A172 (cell line): ENCODE data around the gene DENND5A.

- RAMPAGE, long total RNA: no peak
Observed at GRCh38 chr11:8716204-8716750, 33.7 kb downstream of the RPL27A start.

GRCh38 chr11:8720228-8720773 lies 37.7 kb downstream of the RPL27A start:
- RAMPAGE, long total RNA: no peak

GRCh38 chr11:8720910-8722334 lies 38.8 kb downstream of the RPL27A start:
- RAMPAGE, long total RNA: no peak

GRCh38 chr11:8732400-8732608 lies 49.7 kb downstream of the RPL27A start:
- RAMPAGE, long total RNA: no peak

DNA sequence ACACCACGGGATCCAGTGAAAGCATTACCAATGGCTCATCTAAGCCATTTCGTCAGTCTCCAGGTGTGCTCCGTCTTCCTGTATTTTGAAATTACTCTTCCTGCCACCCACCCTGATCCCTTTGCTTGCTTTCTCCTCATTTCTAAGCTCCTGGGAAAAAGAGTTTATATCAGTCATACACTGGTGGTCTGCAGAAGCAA lies 52.2 kb downstream of the DENND2B start:
- RAMPAGE, long total RNA: no peak

- RAMPAGE, long total RNA: no peak
Observed at GRCh38 chr11:8775132-8775693, 35.3 kb downstream of the DENND2B start.

GRCh38 chr11:8788350-8789182 lies 21.9 kb downstream of the DENND2B start:
- RAMPAGE, long total RNA: no peak

- RAMPAGE, long total RNA: no peak
Observed at GRCh38 chr11:9062341-9062591, 29.1 kb downstream of the SCUBE2 start.

GRCh38 chr11:9088871-9089528 lies 2.4 kb downstream of the SCUBE2 start:
- RAMPAGE, long total RNA: no peak

- RAMPAGE, long total RNA: no peak
Observed at GRCh38 chr11:9160649-9161077, 69.3 kb upstream of the SCUBE2 start.

GRCh38 chr11:9252666-9253711 lies 12.2 kb downstream of the DENND5A start:
- RAMPAGE, long total RNA: no peak

GRCh38 chr11:9265241-9265602 lies at the start of gene DENND5A:
Gene DENND5A, minus strand, starts transcription at chr11:9265350.
- RAMPAGE, long total RNA: no peak

DNA sequence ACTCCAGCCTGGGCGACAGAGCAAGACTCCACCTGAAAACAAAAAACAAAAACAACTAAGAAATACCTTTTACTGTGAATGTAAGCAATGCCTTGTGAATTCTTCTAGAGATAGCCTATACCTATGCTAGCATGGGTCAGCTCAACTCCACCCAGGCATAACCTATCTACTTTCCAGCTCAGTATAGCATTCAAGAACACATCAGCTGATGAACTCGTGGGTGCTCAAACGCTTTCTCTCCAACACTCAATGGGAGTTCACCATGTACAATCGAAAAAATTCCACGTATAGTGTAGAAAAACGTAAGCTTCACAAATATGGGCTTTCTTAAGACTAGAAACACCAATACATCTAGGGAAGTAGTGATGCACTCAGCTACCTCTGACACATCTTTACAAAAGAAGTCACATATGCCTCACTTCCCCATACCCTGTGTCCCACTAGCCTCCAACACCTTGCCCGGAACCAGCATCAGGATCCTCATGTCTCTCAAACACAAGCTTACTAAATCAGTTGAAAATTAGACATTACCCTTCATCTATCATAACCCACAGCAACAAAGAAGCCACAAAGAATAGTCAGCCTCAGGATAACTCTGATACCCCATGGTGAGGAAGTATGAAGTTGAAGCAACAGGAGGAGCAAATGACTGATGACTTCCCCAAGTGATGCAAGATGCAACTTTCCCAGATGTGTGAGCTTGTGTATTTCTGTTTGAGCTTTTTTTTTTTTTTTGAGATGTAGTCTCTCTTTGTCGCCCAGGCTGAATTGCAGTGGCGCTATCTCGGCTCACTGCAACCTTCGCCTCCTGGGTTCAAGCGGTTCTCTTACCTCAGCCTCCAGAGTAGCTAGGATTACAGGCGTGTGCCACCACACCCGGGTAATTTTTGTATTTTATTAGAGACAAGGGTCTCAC lies 8.3 kb upstream of the DENND5A start:
- RAMPAGE, long total RNA: no peak

DNA sequence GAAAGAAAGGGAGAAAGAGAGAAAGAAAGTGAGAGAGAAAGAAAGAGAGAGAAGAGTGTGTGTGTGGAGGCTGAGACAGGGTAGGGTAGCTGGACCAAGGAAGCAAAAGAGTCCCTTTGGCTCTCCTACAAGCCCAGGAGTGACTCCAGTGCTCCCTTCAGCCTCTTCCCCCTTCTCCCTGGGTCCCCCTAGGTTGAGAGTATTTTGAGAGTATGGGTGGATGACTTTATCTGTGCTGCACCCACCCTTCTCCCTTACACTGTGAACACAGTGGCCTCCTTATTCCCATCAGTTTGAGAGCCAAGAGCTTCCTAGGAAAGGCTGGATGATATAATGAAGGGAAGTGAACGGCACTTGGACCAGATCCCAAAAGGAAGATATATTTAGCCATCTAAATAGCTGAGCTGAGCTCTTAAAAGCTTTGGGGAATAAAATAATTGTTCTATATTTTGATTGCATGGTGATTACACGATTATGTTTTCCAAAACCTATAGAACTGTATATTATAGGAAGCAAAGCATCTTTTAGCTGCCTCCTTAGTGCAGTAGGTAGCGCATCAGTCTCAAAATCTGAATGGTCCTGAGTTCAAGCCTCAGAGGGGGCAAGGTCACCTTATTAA lies 9.7 kb upstream of the DENND5A start:
- RAMPAGE, long total RNA: no peak

DNA sequence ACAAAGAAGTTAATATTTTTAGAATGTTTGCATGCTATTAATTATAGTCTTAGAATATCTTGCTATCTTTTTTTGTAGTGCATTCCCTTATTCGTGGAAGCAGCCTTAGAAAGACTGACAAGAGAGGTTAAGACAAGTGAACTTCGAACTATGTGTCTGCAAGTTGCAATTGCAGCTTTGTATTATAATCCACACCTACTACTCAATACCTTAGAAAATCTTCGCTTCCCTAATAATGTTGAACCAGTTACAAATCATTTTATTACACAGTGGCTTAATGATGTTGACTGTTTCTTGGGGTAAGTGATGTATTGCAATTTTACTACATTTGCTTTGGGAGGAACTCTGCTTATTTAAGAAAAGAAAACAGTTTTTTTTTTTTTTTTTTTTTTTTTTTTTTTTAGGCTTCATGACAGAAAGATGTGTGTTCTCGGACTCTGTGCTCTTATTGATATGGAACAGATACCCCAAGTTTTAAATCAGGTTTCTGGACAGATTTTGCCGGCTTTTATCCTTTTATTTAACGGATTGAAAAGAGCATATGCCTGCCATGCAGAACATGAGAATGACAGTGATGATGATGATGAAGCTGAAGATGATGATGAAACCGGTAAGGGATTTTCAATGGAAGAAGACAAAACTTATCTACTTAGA lies 23.0 kb upstream of the ZNF143 start:
- RAMPAGE, long total RNA: no peak

DNA sequence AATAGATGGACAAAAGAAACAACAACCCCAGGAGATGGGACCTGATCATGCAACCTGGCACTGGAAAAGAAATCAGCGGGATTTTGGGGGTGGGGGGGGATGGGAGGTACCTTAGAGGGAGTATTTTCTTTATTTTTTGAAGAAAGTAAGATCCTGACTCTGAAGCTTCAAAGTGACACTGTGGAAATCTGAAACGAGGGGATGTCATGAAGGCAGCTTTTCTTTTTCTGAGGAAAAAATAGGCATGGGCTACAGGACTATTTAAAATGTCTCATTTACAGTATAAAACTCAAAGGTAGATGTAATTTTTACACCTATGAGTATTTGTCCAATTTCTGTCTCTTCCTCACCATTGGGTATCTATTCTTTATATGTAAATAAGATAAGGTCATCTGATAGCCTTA lies 15.5 kb upstream of the ZNF143 start:
- RAMPAGE, long total RNA: no peak

- RAMPAGE, long total RNA: no peak
Observed at GRCh38 chr11:9461690-9462493, 1.1 kb downstream of the ZNF143 start.

DNA sequence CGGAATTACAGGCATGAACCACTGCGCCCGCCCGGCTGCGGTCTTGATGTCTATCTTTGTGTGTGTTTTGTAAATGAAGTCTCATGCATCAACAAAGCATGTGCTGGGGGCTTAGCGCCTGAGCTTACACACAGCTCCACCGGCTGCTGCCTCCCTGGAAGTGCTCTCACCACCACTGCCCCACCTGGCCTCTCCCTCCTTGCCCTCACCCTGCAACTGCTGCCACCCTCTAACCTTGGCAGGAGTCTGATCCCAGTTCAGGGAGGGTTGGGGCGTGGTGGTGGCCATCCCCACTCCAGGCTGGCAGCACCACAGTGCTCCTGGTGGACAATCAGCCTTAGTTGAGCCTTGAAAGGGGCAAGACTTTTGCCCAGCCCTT lies 42.6 kb upstream of the WEE1 start:
- RAMPAGE, long total RNA: no peak

GRCh38 chr11:9574757-9575288 lies 1.4 kb downstream of the WEE1 start:
- RAMPAGE, long total RNA: no peak

DNA sequence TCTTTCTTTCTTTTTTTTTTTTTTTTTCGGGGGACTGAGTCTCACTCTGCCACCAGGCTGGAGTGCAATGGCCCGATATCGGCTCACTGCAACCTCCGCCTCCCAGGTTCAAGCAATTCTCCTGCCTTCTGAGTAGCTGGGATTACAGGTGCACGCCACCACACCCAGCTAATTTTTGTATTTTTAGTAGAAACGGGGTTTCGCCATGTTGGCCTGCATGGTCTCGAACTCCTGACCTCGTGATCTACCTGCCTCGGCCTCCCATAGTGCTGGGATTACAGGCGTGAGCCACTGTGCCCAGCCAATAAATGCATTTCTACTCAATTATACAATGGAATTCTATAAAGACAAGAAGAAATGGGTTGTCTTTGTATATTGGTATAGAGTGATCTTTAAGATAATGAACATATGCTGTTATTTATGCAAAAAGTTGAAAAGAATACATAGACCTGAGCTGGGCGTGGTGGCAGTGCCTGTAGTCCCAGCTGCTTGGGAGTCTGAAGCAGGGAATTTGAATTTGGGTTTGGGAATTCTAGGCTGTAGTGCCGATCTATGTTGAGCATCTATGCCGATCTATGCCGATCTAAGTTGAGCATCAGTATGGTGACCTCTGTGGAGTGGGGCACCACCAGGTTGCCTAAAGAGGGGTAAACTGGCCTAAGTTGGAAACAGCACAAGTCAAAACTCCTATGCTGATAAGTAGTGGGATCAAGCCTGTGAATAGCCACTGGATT lies 7.2 kb downstream of the WEE1 start:
- RAMPAGE, long total RNA: no peak